Ureter (tissue), 1 donor: ENCODE data around the genes ZNF566, ZNF850, ZNF790 and ZNF573.

GRCh38 chr19:36119985-36121119 is 5.1 kb downstream of the TBCB start:
- PRO-cap: no peak

DNA sequence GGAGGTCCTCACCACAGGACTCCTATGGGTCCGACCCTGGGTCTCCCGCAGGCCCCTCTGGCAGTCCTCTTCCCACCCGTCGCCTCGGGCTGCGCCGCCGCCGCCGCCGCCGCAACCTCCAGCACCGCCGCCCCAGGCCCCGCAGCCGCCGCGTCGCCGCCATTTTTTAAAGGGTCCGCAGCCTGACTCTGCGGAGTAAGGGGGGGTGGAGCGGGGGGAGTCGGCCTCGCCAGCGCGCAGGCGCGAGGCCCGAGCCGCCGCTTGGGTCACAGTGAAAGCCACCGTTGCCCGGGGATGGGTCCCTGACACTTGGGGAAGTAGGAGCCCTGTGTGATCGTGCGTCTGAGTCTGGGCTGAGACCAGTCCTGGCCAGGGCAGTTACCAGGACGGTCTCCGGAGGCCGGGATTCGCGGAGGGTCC is 69.6 kb downstream of the ZFP14 start:
- PRO-cap: no peak

GRCh38 chr19:36341084-36341717 is 37.8 kb downstream of the ZFP14 start:
- PRO-cap: no peak

GRCh38 chr19:36488640-36489757 is at the start of gene ZNF566:
TSS of gene ZNF566 (minus strand) at chr19:36489561.
- PRO-cap: bidirectional peak, plus-strand start at chr19:36489648, minus-strand start at chr19:36489523

DNA sequence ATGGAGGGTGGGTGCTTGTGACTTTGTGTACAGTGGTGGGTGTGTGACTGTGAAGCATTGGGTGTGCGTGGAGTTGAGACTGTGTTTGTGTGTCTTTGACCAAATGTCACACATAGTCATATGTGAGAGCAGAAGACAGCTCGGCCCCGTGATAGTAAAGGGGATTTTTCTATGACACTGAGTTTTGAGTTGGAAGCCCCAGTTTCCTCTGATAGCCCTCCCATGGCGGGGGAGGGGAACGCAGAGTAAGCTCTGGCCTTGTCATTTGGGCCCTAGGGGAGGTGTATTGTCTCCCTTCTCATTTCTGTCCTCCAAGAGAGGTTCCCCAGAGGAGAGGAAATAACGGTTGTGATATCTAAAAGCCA is 1.1 kb upstream of the ZNF260 start:
- PRO-cap: no peak

- PRO-cap: no peak
These were observed 1.9 kb downstream of the ZNF567 start for GRCh38 chr19:36689262-36689705.

- PRO-cap: no peak
These were observed 974 bp downstream of the ZNF850 start for GRCh38 chr19:36771429-36772237.

DNA sequence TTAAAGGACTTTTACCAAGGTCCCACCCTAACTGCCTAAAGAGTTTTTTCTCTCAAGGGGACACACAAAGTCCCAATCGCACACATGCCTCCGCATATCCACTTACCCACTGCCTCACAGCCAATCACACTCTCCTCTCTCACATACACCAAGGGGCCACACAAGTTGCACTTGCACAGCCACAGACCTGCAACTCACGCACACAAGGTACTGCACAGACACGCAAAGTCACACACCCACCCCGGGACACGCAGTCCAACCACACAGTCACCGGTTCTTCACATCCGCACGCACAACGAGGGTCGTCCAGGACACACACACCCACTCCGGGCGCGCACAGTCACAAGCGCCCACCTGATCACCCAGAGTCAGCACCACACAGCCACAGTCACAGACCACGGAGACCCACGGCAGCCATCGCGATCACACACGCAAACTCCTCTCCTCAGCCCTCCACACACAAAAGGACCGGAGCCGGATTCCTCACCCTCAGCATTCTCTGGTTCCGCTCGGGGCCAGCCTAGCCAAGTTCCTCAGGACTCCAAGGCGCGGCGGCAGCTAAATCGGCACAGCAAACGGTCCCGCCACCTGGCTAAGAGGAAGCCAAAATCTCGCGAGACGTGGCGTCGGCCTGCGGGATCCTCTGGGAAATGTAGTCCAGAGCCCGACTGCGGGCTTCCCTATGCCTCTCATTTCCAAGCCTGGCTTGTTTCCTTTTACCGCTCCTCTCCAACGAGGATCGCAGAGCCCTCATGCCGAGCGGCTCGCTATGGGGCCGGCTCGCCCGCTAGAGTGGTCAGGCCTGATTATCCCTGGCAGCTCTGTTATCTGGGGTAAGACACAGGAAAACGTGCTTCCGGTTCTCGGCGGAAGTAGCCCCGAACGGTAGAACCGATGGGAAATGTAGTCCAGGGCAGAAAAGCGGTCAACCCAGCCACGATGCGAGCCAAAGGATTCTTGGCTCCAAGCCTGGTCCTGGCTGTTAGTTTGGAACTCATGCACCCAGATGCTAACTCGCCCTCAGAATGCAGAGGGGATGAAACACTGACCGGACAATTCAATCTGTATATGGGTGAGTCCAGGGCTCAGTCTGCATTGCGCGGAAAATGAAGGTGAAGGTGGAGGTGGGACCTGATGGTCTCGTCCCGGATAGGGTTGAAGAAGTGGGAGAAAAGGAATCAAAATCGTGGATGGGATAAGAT is at the start of gene ZNF850:
Gene ZNF850, minus strand, starts transcription at position 570 of the 1,202 bp plus-strand sequence.
- PRO-cap: bidirectional peak, plus-strand start at position 570 of the sequence, minus-strand start at position 599 of the sequence

GRCh38 chr19:36838224-36839094 is at the start of gene ZNF790:
TSS of gene ZNF790 (minus strand) at chr19:36838387.
- PRO-cap: bidirectional peak, plus-strand start at chr19:36838471, minus-strand start at chr19:36838354

GRCh38 chr19:37117450-37118114 is 39.3 kb downstream of the ZNF420 start:
- PRO-cap: no peak

- PRO-cap: no peak
These were observed 30.3 kb upstream of the ZNF875 start for GRCh38 chr19:37304123-37304635.

- PRO-cap: no peak
These were observed 303 bp upstream of the ZNF569 start for GRCh38 chr19:37467647-37467847.

GRCh38 chr19:37507362-37507871 is 678 bp downstream of the ZNF793 start:
- PRO-cap: no peak

GRCh38 chr19:37595944-37596199 is 1.2 kb downstream of the ZNF540 start:
- PRO-cap: no peak

DNA sequence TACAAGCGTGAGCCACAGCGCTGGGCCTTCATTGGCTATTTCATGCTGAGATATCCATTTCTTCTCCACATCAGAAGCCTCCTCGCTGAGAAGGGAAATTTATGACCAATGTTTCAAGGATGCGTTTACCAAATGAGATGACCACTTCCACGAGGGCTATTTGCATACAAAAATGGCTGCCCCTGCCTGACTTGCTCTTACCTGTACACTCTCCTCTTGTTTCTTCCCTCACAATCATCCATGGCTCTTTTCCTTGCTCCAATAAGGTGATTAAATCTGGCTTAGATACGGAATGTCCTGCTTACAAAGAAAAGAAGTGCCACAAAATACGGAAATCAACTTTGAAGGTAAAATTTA is 11.9 kb downstream of the ZNF607 start:
- PRO-cap: no peak

- PRO-cap: bidirectional peak, plus-strand start at chr19:37779675, minus-strand start at chr19:37779522
These were observed at the start of gene ZNF573 for GRCh38 chr19:37778893-37780169. TSS of gene ZNF573 (minus strand) at chr19:37779586.

- PRO-cap: no peak
These were observed 156.1 kb downstream of the SIPA1L3 start for GRCh38 chr19:38062946-38063645.

DNA sequence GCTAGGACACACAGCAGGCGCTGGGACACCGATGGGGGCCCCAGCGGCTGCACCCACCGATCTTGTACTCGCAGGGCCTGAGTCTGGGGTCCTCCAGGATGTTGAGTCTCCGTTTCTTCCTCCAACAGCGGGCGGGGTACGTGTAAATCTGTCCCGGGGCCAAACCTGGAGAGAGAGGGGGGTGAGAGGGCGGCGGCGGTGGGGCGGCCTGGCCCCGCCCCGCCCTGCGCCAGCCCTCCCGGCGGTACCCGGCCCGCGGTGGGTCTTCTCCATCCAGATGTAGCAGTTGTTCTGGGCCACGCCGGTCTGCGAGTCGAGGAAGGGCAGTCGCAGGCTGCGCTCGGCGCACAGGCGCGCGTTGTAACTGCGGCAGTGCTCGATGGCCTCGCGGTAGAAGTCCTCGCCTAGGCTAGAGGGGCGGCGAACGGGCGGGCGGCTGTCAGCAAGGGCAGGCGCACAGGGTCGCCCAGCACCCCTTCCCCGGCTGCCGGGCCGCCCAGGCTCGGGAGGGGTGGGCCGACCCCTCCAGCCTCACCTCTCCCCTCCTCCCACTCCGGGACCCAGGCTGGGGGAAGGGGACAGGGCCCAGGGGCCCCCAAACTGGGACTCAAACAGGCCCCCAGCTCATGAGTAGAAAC is 1.6 kb downstream of the DPF1 start:
- PRO-cap: no peak

DNA sequence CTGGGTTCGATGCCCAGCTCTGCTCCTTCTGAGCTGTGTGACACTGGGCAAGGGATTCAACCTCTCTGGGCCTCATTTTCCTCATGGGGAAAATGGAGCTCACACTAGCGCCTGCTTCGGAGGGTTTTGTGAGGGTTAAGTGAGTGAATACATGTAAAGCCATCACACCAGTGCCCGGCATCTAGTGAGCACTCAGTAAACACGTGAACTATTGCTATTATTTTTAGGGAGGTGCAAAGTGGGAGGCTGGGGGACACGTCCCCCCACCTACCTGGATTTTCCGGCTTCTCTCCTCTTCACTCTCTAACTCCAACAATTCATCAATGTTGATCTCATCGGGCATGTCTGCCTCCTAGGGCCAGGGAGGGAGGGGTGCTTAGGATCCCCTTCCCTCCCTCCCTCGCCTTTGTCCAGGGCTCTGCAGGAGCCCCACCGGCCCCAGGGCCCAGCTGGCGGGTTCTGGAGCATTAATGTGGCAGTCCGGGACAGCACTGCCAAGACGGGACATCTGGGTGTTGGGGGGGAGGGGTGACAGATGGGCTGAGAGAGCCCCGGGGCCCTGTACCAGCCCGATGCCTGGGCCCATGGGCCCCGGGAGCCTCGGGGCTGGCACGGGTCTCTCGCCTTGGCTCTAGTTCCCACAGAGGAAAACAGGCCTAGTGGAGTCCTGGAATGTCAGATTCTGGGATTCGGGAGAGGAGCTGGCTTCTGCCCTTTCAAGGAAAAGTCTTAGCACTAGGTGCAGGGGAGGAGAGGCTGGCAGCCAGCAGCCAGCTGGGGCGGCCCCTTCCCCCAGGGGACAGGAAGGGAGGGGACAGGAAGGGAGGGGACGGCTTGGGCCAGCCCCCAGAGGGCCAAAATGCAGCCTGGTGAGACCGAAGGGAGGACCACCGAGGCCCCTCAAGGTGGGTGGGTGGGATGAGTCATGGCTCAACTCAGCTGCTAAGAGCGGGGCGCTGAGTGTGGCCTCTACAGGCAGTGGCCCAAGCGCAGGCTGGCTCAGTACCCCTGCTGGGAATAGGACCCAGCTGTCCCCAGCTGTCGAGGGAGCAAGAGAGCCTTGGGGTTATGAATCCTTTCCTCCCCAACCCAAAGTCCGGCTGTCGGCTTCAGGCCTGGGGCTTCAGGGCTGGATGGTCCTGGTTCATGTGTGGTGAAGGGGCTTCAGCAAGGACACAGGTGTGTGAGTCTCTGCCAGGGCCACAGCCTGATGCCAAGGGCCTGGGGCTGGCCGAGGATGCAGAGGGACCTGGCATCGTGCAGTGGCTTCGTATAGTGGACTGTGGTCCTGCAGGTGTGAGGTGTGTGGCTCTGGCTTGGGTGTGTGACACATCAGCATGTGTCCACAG is 3.1 kb downstream of the PPP1R14A start:
- PRO-cap: bidirectional peak, plus-strand start at position 817 of the sequence, minus-strand start at position 461 of the sequence

- PRO-cap: bidirectional peak, plus-strand start at chr19:38305253, minus-strand start at chr19:38305053
These were observed 952 bp downstream of the C19orf33 start for GRCh38 chr19:38304530-38305876.